Cerebellum (tissue), 5 donors: ENCODE measurements around the genes PAGE2B and RRAGB.

DNA sequence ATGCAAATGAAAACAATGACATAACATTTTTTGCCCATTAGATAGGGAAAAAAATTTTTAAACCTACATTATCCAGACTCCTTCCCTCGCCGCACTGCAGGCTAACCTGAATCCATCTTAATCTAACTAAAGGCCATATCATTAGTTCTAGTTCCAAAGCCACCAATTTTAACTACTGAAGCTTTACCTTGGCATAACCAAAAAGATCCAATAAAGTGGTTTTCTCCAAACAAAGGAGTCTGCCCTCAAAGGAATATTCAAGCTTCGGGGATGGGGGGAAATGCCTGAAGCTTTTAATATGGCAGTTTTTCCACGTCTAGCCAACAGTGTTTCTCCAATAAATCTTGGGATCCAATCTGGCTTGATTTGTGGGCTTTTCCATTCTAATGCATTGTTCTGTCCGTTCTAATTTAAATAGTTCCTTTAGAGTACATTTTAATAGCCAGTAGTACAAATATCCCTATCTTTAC is 1.8 kb downstream of the HUWE1 start:
- PRO-cap, 3 experiments, result no peak in any of the 3 experiments
- RAMPAGE, long total RNA, result no peak

DNA sequence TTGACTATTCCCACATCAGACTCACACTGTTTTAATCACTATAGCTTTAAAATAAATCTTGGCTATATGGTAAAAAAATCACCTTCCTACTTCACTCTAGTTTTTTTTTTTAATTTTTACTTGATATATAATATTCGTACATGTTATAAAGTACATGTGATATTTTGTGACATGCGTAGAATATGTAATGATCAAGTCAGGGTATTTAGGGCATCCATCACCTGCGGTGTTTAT is 58.7 kb upstream of the HUWE1 start:
- PRO-cap, 3 experiments, result no peak in any of the 3 experiments
- RAMPAGE, long total RNA, result no peak

GRCh38 chrX:53757199-53757635 is 70.7 kb upstream of the HUWE1 start:
- PRO-cap, 3 experiments, result no peak in any of the 3 experiments
- RAMPAGE, long total RNA, result no peak

DNA sequence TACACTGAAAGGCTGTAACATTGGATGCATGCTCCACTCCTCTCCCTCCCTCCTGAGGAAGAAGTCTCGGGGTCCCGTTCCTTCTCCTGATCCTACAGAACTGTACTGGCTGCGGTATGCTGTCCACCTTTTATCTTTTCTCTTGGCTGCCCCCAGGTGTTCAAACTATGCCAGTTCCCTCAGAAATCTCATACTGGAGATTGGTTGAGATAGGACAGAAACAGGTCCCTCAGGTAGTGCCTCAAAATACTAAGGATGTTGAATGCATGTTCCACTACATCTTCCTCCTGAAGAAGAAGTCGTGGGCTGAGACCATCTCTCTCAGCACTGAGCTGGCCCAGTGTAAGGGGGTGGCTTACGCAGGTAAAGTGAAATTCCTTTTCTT is 145.4 kb upstream of the HUWE1 start:
- PRO-cap, 3 experiments, result no peak in any of the 3 experiments
- RAMPAGE, long total RNA, result no peak

DNA sequence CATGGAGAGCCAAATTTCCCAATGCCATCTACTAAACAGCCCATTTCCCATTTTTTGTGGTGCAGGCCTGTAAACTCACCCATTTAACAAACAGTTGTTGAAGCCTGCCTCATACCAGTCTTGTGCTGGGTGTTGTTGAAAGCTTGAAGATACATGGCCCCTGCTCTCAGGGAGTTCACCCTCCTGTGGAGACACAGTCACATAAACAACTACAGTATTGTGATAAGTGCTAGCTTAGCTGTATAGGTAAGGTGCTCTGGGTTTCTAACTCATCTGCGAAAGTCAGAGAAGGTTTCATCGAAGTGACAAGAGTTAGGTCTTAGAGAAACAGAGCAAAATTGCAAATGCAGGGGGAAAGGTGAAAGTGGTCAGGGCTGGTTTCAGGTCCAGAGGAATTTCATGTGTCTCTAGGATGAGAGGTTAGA is 1.2 kb upstream of the GNL3L start:
- PRO-cap, 3 experiments, result no peak in any of the 3 experiments
- RAMPAGE, long total RNA, result no peak

DNA sequence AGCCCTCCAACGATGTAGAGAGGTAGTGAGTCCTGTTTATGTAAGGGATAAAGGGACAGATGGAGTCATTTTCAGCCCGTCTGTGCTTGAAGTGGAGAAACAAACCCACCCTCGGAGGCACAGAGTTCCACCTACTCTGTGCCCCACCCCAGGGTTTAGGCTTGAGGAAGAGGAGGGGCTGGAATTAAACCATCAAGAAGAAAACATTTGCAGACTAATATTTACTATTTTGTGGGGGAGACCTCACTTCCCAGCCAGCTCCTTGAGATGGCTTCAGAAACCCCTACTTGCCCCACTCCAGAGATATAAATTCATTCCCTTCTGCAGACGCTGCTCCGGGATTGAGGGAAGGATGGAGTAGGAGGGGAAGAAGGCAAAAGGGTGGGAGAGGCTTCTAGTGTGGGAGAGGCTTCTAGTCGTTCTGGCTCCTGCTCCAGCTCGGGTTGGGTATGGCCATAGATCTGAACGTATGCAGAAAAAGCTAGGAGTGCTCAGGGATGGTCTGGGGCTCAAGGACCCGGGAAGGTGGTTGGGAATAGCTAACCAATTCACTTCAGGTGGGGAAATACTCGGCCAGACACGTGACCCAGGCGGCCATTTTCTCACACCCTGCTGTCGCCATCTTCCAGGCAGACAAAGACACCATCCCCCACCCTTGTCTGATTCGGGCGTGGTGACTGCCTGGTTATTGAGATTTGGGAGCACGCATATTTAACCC is 632 bp upstream of the GNL3L start:
- PRO-cap, 3 experiments, result no peak in any of the 3 experiments
- RAMPAGE, long total RNA, result no peak

DNA sequence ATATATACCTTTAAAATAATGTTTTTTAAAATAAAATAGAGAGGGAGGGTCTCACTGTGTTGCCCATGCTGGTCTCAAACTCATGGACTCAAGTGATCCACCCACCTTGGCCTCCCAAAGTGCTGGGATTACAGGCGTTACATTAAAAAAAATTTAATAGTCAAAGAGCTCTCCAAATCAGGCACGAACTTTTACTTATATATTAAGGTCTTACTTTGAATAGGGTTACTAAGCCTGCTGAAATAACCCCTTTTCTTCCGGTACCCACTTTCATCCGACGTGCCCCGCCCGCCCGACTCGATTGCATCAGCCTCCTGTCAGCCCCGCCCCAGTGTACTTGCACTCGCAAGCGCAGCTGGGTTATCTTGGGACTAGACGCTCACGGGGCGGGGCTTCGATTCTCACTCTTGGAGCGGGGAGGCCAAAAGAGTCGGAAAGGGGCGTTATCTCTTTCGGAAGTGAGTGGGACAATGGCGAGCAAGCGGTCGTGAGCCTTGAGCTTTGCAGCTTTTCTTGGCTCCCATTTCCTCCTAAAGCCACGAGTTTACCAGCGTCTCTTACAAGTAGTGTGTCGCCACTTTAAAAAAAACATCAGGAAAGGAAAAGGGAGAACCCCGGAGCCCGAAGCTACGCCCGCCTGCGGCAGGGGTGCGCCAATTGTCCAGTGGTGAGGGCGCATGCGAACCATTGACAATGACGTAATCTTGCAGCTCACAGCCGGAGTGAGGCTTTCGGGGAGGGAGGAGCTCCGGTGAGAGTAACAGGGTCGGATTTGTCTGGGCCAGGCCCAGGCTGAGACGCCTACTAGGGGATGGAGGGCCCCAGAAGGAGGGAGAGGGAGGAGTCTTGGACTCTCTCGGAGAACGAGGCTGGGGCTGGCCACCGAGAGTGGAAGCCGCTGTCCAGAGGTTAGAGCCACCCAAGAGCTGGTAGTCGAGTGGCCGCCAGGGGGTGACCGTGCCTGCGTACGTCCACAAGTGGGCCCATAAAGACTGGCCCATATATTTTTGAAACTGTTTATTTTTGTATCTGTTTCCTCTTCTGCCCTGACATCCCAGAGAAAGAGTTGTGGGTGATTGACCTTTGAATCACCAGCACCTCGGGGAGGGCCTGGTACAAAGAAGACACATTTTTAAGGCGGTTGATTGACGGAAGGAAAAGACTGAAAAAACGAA is 109.5 kb downstream of the GNL3L start:
- PRO-cap, 3 experiments, result peak in 1 of 3 experiments; most common plus-strand start position 404 of the sequence (in 1); most common minus-strand start position 308 of the sequence (in 1)
- RAMPAGE, long total RNA, result no peak

- PRO-cap, 3 experiments, result no peak in any of the 3 experiments
- RAMPAGE, long total RNA, result no peak
Observed at GRCh38 chrX:55074972-55075353, at the start of gene PAGE2B. Gene PAGE2B, plus strand, starts transcription at chrX:55075030.

DNA sequence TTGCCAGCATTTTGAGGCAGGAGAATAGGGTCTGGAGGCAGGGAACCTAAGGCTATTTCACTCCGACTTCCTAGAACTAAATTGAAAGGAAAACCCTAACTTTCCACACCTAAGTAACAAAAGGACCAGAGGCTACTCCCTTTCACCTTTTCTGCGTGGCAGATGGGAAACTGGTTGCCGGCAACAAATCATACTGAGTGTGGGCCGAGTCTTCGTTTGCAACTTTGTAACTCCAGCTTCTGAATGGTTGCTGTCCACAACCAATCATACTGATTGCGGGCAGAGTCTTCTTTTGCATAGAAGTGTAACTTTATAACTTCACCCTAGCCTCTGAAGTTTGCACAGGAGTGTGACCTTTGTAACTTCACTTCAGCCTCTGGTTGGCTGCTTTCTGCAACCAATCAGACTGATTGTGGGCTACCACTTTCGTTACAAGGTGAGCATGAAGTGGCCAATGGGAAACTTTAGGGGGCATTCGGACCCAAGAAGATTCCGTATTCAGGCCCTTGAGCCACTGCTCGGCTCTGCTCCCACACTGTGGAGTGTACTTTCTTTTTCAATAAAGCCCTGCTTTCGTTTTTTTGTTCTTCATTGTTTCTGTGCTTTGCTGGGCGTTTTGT is 9.2 kb upstream of the PAGE5 start:
- PRO-cap, 3 experiments, result no peak in any of the 3 experiments
- RAMPAGE, long total RNA, result no peak

GRCh38 chrX:55688439-55689030 is 29.0 kb upstream of the RRAGB start:
- PRO-cap, 3 experiments, result no peak in any of the 3 experiments
- RAMPAGE, long total RNA, result no peak

DNA sequence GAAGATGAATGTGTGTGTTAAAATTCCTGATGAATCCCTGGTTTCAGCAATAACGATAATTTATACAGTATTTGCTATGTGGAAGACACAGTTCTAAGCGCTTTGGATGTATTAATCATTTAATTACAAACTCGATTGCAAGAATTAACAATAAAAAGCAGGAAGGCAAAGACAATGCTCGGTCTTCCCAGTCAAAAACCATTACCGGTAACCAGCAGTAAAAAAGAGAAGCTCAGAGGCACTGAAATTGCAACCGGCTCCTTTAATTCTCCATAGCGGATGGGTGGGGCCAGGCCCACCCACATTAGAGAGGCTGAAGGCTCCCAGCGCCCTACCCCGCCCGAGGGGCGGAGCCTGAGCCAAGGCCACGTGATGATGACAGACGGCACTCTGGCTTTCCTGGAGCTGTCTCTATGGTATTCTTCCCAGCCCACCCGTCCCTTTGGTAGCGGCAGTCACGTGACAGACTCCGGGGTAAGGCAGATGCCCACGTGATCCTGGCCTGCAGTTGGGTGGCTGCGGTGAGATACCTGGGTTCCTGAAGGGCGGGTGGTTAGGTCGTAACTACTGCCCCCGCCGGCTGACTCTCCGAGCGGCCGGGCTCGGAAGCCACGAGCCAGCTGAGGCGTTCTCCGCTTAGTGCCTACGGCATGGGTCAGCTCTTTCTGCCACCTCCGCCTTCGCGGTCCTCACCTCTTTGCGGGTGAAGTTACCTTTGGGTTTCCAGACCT is at the start of gene RRAGB:
Gene RRAGB (plus strand): TSS at position 482 of the 731 bp plus-strand sequence.
- PRO-cap, 3 experiments, result peak in 3 of 3 experiments; most common plus-strand start position 529 of the sequence (in 2); most common minus-strand start position 281 of the sequence (in 1)
- RAMPAGE, long total RNA, result no peak

GRCh38 chrX:56803320-56804016 is 74.4 kb downstream of the NBDY start:
- PRO-cap, 3 experiments, result no peak in any of the 3 experiments
- RAMPAGE, long total RNA, result no peak

- PRO-cap, 3 experiments, result no peak in any of the 3 experiments
- RAMPAGE, long total RNA, result no peak
Observed at GRCh38 chrX:63658742-63659581, 126.1 kb downstream of the ARHGEF9 start.

- PRO-cap, 3 experiments, result no peak in any of the 3 experiments
- RAMPAGE, long total RNA, result no peak
Observed at GRCh38 chrX:64192009-64192826, 13.3 kb downstream of the AMER1 start.

GRCh38 chrX:65607803-65608399 is 59.6 kb upstream of the MSN start:
- PRO-cap, 3 experiments, result no peak in any of the 3 experiments
- RAMPAGE, long total RNA, result no peak

DNA sequence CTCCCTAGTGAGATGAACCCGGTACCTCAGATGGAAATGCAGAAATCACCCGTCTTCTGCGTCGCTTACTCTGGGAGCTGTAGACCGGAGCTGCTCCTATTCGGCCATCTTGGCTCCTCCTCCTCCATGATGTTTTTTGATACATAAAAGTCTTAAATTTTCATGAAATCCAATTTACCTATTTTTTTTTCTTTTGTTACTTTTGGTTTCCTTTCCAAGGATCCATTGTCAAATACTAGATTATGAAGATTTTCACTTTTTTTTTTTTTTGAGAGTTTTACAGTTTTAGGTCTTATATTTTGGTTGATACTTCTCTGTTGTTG is 46.9 kb upstream of the MSN start:
- PRO-cap, 3 experiments, result no peak in any of the 3 experiments
- RAMPAGE, long total RNA, result no peak

DNA sequence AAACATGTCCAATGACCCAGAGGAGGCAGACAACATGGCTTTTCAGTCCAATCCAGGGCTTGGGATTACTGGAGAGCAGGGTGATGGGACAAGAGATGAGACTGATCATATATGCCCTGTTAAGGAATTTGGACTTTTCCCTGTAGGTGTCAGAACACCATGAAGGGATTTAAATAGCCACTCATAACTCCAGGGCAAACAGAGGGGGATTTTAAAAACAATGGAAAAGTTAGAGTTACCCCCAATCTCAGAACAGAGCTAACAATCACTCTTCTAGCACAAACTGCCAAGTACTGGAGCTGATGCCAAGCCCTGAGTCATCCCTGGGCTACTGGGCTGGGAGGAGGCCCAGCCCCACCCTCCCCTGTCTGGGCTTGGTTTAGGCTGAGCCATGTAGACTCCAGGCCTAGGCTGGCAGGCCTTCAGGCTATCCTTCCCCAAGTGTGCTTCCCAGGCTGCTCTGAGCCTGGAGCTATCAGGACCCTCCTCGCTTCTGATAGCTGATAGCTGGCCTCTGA is 22.6 kb upstream of the MSN start:
- PRO-cap, 3 experiments, result no peak in any of the 3 experiments
- RAMPAGE, long total RNA, result no peak

- PRO-cap, 3 experiments, result no peak in any of the 3 experiments
- RAMPAGE, long total RNA, result no peak
Observed at GRCh38 chrX:65821900-65822680, 154.6 kb downstream of the MSN start.

GRCh38 chrX:67272208-67272407 is 271.7 kb upstream of the AR start:
- PRO-cap, 3 experiments, result no peak in any of the 3 experiments
- RAMPAGE, long total RNA, result no peak

GRCh38 chrX:67546757-67547353 is 3.0 kb downstream of the AR start:
- PRO-cap, 3 experiments, result no peak in any of the 3 experiments
- RAMPAGE, long total RNA, result no peak